ReNcell CX (cell line): Measurements from ENCODE around the gene LRRC73.

DNA sequence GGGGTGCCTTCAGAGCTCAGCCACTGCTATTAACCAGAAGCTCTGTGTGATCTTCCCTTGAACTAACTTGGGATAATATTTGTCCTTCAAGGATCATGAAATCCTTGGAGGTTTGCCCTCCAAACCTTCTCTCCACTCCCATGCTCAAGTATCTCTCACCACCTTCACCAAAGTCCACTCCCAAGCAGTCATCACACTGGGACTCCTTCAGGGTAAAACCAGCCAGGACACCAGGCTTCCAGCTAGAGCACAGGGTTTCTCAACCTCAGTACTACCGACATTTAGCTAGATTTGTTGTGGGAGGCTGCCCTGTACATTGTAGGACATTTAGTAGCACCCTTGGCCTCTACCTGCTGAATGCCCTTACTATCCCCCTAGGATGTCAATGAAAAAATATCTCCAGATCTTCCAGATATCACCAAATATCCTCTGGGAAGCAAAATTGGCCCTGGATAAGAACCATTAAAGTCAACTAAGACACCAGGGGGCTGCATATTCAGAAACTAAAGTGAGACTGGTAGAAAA, 42.6 kb downstream of the TAF8 start:
- PRO-cap: no peak

DNA sequence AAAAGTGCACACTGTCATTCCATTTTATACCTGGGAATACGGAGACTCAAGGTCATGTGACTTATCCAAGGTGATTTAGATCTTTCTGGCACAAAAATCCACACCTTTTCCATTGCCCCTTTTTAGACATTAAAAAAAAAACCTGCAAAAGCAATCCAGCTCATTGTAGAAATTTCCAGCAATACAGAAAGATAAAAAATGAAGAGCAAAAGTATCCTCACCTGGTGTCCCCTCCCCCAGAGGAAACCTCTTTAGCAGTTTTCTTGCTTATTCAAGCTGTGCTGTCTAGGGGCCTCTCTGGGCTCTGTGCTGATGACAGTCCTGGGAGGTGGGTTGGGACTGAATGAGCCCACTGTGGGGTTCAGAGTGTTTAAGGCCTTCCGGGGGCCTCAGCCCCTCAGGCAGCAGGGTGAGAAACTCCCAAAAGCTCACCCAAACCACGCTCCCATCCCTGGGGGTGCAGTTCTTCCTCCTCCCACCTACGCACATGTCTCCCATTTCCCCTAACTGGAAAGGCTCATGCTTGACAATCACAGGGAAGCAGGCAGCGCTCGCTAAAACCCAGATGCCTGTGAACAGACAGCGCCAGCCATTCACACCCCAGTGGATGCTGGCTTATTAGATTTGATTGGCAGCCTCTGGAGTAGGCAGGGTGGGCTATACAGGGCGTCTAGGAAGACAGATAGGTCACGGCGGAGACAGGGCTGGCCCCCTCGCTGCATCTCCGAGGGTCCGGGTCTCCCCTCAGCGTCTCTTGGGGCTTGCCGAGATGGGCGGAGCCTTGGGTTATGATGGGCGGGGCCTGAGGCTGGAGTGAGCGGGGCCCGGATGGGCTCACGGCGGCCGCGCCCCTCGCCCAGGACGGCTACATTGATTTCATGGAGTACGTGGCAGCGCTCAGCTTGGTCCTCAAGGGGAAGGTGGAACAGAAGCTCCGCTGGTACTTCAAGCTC, 4.5 kb downstream of the GUCA1A start:
- PRO-cap: no peak

DNA sequence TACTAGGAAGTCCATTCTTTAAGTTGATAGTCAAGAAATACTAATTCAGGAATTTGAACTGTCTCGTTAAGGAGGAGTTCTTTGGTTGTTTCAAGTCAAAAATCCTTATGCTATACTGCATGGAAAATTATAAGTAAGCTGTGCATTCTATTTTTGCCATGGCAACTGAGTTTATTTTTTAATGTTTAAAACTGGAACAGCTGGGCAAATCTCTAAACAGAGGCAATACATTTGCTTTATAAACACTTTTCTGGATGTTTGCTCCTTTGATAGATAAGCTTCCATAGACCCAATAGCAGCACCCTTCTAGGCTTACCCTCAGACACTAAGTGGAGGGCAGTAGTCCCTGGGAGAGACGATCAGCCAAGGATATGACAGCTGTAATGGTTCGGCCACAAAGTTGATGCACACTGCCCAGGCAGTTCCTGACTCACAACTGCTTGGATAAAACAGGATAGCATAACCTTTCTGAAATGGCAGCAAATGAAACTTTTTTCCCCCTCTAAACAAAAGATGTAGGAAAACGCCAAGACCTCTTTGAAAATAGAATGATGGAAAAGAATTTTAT, 8.5 kb upstream of the MRPS10 start:
- PRO-cap: no peak

- PRO-cap: no peak
These were observed 23.1 kb downstream of the TRERF1 start for GRCh38 chr6:42428491-42429149.

DNA sequence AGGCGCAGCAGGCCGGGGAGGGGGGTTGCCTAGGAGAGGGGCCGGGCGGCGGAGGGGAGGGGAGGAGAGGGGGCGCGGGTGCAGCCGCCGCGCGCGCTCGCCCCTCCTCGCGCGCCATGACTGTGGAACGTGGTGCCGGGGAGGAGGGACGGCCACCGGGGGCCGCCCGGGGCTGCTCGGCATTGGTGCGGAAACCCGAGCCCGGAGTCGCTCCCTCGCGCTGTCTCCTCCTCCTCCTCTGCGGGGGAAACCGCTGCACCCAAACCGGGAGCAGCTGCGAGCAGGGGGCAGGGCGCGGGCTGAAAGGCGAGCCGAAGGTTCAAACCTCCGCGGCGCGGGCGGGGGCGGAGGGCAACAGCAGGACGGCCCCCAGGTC, 1.3 kb upstream of the TRERF1 start:
- PRO-cap: bidirectional peak, plus-strand start at position 289 of the sequence, minus-strand start at position 118 of the sequence

DNA sequence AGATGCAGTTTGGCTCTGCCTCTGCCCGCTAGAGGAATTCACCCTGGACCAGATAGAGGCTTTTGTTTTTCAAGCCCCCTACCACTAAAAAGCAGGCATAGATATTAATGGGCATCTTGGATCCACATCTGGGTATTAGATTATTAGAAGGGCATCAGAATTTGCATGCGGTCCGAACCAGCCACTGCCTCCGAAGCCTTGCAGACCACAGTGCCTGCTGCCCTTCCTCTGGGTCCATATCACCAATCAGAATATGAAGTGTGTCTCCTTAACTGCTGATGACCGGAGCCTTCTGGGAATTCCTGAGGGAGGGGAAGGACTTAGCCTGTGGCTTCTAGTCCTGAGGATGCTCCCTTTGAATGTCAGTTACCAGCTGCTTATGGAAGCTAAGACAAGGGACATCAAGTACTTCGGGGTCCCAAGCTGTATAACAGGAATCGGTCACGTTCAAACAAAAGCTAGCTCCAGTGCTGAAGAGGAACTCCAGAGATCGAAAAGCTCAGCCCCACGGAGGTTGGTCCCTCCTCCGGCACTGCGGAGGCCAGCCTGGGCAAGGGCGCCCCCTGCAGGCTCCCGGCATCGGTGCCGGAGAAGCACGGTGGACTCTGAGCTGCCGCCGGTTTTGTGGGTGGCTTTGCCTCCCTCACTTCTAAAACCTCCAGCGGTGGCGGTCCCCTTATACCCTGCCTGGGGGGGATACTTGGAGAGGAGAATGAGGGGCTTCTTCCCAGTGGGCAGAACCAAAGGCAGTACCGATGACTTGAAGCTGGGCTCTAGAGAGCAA, 16.4 kb upstream of the UBR2 start:
- PRO-cap: bidirectional peak, plus-strand start at position 585 of the sequence, minus-strand start at position 483 of the sequence

DNA sequence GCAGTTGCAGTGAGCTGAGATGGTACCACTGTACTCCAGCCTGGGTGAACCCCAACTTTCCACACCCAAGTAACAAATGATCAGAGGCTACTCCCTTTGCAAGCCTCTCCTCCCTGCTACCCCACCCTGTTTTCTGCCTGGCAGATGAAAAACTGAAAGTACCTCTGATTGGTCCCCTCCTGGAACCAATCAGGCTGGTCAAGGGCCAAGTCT, 8.1 kb upstream of the UBR2 start:
- PRO-cap: no peak

- PRO-cap: no peak
These were observed 70.0 kb downstream of the PRPH2 start for GRCh38 chr6:42652341-42652814.

GRCh38 chr6:42692279-42692654, 30.1 kb downstream of the PRPH2 start:
- PRO-cap: no peak

DNA sequence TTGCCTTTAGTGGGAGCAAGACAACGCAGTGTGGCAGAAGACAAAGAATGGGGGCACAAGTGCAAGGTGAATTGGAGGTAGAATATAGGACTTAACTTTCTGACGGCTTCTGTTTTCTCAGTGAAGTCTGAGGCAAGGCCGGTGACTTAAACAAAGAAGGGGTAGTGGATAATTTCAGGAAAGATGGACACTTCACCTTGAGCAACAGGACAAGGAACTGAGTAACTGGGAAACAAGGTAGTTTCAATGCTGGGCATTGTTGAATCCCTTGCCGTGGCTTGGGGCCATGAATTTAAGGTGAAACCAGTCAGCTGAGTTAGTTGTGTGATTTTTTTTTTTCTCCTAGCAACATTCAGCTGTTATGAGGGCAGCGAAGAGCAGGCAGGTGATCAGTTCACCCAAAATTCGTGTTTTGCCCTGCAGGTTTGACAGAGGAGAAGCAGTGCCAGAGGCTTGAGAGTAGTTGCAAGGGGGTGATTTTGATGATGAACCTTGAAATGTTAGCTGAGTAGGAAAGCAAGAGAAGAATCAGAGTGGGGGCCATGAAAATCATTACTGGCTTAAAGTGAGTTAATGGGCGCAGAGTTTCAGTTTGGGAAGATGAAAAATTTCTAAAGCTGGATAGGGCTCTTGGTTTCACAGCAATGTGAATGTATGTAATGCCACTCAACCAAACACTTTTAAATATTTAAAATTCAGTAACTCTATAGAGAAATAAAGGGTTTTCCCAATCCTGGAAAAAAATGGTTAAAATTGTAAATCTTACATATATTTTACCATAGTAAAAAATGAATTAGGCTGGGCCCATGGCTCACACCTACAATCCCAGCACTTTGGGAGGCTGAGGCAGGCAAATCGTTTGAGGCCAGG, 6.9 kb downstream of the BICRAL start:
- PRO-cap: no peak

GRCh38 chr6:42820649-42821732, 39.1 kb downstream of the BICRAL start:
- PRO-cap: no peak

GRCh38 chr6:42962838-42963681, 2.5 kb downstream of the GNMT start:
- PRO-cap: no peak

DNA sequence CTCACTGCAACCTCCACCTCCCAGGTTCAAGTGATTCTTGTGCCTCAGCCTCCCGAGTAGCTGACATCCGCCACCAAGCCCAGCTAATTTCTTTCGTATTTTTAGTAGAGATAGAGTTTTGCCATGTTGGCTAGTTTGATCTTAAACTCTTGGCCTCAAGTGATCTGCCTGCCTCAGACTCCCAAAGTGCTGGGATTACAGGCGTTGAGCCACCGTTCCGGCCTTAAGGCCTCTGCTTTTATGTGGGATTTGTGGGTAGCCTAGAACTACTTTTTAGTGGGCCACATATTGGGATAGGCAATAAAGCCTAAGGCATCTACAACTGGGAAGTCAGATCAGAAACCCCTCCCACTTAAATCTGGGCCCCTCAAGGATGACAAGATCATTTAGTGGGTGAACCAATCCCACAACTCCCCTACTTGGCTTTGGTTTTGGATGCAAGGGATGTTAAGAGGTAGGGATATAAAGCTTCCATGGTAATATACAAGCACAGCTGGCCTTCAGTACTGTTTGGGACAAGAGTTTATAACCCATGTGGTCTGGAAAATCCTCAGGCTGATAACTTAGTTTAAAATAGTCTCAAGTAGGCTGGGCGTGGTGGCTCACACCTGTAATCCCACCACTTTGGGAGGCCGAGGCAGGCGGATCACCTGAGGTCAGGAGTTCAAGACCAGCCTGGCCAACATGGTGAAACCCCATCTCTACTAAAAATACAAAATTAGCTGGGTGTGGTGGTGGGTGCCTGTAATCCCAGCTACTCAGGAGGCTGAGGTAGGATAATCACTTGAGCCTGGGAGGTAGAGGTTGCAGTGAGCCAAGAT, 8.5 kb downstream of the RRP36 start:
- PRO-cap: no peak

- PRO-cap: no peak
These were observed 766 bp downstream of the MRPL2 start for GRCh38 chr6:43058331-43059005.

DNA sequence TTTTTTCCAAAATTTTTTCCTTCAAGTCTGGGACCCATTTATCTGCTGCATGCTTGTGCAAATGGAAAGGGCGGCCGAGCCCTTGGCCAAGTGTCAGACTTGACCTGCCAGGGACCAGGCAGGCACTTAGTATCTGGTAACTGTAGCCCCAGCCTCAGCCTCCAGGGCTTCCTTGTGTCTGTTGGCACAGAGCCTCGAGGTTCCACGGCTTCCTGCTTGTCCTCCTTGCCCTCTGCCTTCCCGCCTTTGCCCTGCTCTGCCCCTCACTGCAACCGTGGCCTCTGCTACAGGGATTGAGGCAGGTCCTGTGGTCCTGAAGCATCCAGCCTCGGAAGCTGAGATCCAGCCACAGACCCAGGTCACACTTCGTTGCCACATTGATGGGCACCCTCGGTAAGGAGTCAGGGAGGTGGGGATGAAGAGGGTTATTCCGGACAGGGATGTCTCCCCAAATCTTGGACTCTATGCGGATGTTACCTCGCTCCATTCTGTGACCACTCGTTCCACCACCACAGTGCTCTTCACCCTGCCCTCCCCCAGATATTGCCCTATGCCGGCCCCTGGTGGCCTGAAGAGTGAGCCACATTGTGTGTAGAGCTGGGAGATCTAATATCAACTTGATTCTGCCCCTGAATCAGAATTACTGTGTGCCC, 41.5 kb upstream of the SRF start:
- PRO-cap: no peak

DNA sequence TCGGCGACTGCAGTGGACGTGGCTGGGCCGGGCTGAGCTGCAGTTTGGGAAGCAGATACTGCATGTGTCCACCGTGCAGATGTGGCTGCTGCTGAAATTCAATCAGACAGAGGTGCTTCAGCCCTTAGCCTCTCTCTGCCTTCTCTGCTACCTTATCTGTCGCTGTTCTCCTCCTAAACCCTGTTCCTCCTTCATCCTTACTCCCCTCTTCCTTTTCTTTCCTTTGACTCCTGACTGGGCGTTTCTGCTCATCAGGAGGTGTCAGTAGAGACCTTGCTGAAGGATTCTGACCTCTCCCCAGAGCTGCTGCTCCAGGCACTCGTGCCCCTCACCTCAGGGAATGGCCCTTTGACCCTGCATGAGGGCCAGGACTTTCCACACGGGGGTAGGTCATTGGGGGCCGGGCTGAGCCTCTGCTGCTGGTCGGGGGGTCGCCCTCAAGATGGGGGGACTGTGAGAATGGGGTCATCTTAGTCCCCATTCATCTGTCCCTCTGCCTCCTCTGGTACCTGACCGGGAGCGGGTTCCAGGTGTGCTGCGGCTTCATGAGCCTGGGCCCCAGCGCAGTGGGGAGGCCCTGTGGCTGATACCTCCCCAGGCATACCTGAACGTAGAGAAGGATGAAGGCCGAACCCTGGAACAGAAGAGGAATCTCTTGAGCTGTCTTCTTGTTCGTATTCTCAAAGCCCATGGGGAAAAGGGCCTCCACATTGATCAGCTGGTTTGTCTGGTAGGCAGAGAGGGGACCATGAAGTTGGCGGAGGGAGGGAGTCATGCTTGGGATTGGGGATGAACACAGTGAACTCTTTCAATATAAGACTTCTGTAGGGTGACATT, 15.9 kb downstream of the DNPH1 start:
- PRO-cap: no peak

GRCh38 chr6:43220957-43221768, 8.1 kb downstream of the DNPH1 start:
- PRO-cap: bidirectional peak, plus-strand start at chr6:43221812, minus-strand start at chr6:43221504

DNA sequence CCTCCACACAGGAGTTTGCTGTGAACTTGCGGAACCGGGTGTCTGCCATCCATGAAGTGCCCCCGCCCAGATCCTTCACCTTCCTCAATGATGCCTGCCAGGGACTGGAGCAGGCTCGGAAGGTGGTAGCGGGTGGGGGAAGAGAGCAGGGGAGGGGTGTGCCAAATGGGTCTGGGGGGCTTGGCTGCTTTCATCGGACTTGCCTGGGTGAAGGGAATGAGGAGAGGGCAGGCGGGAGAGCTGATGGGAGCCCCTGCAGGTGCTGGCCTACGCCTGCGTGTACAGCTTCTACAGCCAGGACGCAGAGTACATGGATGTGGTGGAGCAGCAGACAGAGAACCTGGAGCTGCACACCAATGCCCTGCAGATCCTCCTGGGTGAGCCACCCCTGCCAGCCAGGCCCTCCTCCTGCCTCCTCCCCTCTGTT, 6.7 kb downstream of the DNPH1 start:
- PRO-cap: no peak

GRCh38 chr6:43307744-43308256, 826 bp downstream of the CRIP3 start:
- PRO-cap: no peak

DNA sequence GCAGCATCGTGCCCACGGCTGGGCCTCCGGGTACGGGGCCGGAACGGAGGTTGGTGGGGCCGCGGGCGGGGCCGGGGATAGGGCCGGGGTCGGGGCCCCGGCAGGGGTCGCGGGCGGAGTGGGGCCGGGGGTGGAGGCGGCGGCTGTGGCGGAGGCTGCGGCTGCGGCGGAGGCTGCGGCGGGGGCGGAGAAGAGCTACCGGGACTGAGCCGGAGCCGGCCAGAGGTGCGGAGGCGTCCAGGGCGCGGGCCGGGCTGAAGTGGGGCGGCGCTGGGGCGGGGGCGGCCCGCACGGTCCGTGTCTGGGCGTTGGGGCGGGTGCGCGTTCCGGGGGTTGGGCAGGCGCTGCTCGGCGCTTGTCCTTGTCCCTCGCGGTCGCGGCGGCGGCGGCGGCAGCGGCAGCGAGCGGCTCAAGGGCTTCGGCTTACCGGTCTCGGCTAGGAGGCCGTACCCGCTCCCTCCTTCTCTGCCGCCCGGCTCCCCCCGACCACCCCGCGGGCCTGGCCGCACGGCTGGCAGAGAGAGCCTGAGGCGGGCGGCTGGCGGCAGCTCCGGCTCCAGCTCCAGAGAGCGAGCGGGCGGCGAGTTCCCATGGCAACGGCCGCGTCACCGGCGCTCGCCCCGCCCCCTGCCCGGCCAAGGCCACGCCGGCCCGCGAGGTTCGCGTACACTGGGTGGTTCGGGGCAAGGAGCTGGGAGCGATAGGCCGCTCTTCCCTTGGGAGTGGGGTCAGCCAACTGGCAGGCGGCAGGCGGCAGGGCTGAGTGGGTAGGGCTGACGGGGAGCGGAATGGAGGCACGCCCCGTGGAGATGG, at the start of gene LRRC73:
Gene LRRC73, minus strand, starts transcription at position 568 of the 813 bp plus-strand sequence.
- PRO-cap: bidirectional peak, plus-strand start at position 671 of the sequence, minus-strand start at position 562 of the sequence